ENCODE measurements around a stretch of chr6.

DNA sequence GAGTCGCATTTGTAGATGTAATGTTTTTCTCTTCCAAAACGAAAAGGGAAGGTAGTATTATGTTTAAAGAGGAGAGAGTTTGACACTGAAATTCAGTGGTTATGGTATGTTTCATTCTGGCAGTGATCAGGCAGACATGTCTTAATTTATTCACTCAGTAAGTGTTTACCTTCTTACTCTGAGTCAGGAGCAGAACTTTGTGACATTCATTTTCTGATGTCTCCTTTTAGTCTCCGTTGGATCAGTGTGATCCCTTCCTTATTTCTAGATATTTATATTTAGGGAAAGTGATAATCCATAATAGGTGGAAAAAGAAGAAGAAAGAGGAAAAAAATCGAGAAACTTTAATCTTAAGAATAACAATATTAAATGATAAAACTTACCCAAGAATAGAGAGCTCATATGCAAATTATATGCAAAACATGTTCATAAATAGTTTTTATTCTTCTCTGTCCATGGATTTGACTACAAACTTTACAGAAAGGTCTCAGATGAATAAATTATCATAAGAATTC lies 11.9 kb downstream of the MYB start:
- PRO-cap, 4 experiments, result no peak in any of the 4 experiments
- RAMPAGE, long total RNA, 4 experiments, result no peak in any of the 4 experiments

- PRO-cap, 4 experiments, result no peak in any of the 4 experiments
- RAMPAGE, long total RNA, 4 experiments, result no peak in any of the 4 experiments
These were observed 30.3 kb downstream of the MYB start for GRCh38 chr6:135211059-135212218.

- PRO-cap, 4 experiments, result no peak in any of the 4 experiments
- RAMPAGE, long total RNA, 4 experiments, result no peak in any of the 4 experiments
These were observed 139.5 kb downstream of the AHI1 start for GRCh38 chr6:135357947-135358499.

DNA sequence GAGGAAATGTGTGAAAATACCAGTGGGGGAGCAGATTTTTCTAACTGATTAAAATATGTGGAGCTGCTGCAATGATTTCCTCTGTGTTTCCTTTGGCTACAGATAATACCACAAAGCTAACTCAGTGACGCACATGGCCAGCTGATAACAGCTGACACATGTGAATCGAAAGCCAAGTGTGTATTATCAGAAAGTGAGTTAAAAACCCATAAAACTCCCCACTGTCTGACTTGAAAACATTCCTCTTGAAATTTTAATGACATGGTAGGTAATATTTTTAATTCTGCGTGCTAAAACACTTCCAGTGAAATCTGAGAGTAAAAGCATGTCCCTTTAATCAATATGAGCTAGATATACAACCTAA lies 70.9 kb upstream of the AHI1 start:
- PRO-cap, 4 experiments, result no peak in any of the 4 experiments
- RAMPAGE, long total RNA, 4 experiments, result no peak in any of the 4 experiments

DNA sequence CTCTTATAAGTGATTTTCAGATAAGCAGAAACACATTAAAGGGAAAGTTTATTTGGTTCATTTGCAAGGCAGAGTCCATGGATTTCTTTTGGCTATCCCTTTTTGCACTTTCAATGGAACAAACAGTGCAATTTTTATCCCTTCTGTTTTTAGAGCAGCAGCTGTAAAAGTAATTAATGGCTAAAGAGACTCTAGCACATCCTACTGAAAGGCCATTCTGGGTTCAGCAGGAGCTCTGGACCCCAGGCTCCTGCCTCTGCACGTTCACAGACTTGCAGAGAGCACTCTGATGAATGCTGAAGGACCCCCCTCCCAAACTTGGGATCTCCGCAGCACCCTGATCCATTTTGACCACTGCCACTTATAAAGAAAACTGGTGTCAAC lies 40.3 kb upstream of the PDE7B start:
- PRO-cap, 4 experiments, result no peak in any of the 4 experiments
- RAMPAGE, long total RNA, 4 experiments, result no peak in any of the 4 experiments

DNA sequence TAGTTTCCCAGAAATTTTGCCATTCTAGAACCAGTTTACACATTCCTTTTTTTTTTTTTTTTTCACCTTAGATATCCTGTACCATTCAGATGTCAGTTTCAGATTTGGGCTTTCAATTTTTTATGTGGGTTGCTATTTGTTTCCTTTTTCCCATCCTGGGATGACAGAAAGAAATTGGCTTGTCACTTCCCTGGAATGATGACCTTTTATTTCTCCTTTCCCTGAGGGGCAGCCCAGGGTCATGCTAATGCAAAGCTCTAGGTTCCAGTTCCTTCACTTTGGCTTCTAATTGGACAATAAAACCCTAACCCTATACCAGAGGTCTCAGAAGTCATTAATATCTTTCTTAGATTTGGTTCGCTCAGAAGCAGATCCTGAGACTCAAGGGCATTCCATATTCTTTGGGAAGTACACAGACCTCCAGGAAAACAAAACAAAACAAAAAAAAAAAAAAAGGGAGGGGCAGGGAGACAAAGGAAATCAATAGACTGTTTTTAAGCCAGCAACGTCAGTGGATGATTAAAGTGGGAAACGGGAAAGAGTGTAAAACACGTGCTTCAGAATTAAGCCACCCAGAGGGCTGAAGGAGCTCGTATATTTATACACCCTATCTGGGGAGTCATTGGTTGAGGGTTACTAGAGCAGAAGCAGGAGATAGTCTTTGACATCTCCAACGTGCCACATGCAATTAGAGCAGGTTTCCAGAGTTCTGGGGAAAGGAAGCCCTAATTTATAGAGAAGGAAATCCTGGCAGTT lies 26.0 kb downstream of the PDE7B start:
- PRO-cap, 4 experiments, result no peak in any of the 4 experiments
- RAMPAGE, long total RNA, 4 experiments, result no peak in any of the 4 experiments

DNA sequence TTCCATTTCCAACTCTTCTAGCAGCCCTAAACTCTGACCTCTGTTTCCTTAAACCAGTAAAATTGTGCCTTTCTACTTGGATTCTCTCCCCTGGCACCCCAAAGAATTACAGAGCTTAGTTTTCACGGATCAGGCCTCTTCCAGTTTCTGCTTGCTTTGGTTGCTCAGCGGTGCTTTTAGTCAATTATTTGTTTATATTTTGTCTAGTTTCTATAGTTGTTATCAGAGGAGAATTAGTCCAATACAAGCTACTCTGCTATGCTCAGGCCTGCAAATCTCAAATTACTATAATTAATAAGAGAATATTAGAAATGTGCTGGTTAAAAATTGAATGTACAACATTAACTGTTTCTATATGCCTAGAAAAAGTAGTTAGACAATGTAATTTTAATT lies 55.8 kb downstream of the PDE7B start:
- PRO-cap, 4 experiments, result no peak in any of the 4 experiments
- RAMPAGE, long total RNA, 4 experiments, result no peak in any of the 4 experiments

GRCh38 chr6:136253096-136254492 lies 3.5 kb upstream of the MTFR2 start:
- PRO-cap, 4 experiments, result peak in 1 of 4 experiments; most common minus-strand start chr6:136253753 (in 1)
- RAMPAGE, long total RNA, 4 experiments, result no peak in any of the 4 experiments

GRCh38 chr6:136288617-136289520 lies 777 bp downstream of the BCLAF1 start:
- PRO-cap, 4 experiments, result peak in 4 of 4 experiments; most common plus-strand start chr6:136289443 (in 4); most common minus-strand start chr6:136289315 (in 3)
- RAMPAGE, long total RNA, 4 experiments, result no peak in any of the 4 experiments

GRCh38 chr6:136289521-136289731 lies 220 bp downstream of the BCLAF1 start:
- PRO-cap, 4 experiments, result no peak in any of the 4 experiments
- RAMPAGE, long total RNA, 4 experiments, result no peak in any of the 4 experiments

DNA sequence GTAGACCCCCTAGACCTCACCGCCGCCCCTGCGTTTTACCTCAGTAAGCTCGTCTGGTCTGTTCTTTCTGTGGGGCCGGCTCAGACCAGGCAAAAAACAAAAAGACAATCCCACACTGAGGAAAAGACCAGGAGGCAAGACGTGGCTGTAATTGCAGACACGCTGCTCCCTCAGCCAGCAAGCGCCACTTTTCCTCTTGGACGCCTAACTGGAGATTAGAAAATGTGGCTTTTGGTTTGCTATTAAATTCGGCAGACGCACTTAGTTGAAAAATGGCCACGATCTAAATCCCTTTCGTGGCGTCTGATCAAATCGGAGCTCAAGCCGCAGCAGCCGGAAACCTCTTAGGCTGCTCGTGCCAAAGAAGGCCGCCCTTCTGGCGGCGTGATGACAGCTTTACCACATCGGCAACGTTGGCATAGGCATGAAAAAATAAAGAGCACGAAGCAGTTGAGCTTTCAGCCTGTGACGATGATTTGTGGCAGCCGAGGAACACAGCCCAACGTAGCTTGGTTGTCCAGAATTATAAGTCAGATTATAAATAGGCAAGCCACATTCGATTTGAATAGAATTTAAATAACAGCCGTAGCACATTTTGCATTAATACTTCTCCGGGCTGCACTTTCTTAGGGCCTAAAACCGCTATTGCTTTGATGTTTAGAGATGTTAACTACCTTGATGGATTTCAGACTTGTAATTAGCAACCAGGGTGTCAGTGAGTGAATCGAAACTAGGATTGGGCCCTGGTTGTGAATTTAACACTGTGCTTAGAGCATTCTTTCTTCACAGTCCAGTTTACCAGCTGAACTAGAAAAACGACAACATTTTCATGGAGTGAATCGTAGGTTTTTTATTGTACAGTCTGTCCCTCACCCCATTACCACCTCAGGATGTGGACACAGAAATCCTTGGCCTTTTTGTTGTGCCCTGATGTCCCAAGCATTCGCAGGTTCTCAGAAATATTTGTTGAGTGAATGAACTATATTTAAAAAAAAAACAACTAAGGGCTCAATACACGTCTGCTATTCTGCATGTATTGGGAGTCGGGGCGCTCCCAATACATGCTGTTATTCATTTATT lies 809 bp upstream of the BCLAF1 start:
- PRO-cap, 4 experiments, result peak in 4 of 4 experiments; most common plus-strand start position 310 of the sequence (in 3); most common minus-strand start position 305 of the sequence (in 3)
- RAMPAGE, long total RNA, 4 experiments, result no peak in any of the 4 experiments

- PRO-cap, 4 experiments, result no peak in any of the 4 experiments
- RAMPAGE, long total RNA, 4 experiments, result no peak in any of the 4 experiments
These were observed 71.2 kb upstream of the BCLAF1 start for GRCh38 chr6:136360802-136361387.

GRCh38 chr6:136427012-136427377 lies 123.2 kb downstream of the MAP7 start:
- PRO-cap, 4 experiments, result no peak in any of the 4 experiments
- RAMPAGE, long total RNA, 4 experiments, result no peak in any of the 4 experiments

DNA sequence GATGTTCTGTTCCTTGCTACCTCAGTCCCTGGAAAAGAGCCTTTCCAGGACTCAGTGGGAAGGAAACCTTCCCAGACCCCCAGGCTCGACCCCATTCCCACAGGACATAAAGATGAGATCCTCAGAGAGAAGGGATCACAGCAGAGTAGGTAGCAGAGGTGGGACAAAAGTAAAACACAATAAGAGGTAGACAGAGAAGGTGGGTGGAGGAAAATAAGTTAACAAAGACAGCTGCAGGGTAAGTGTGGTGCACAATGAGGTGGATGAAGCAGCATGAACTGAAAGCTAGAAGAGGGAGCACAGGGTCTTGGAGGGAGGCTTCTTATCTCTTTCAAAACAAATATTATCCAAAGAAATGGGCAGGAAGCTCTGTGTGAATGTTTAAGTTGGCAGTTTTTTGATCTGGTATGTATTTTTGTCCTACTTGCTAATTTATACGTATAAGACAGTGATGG lies 14.0 kb upstream of the MAP7 start:
- PRO-cap, 4 experiments, result no peak in any of the 4 experiments
- RAMPAGE, long total RNA, 4 experiments, result no peak in any of the 4 experiments

GRCh38 chr6:136720183-136720923 lies 71.9 kb downstream of the MAP3K5 start:
- PRO-cap, 4 experiments, result no peak in any of the 4 experiments
- RAMPAGE, long total RNA, 4 experiments, result no peak in any of the 4 experiments

GRCh38 chr6:137043746-137044828 lies 678 bp downstream of the IL20RA start:
- PRO-cap, 4 experiments, result no peak in any of the 4 experiments
- RAMPAGE, long total RNA, 4 experiments, result no peak in any of the 4 experiments

- PRO-cap, 4 experiments, result peak in 2 of 4 experiments; most common plus-strand start chr6:137103267 (in 1); most common minus-strand start chr6:137103139 (in 2)
- RAMPAGE, long total RNA, 4 experiments, result no peak in any of the 4 experiments
These were observed 58.3 kb upstream of the IL20RA start for GRCh38 chr6:137102932-137103528.

DNA sequence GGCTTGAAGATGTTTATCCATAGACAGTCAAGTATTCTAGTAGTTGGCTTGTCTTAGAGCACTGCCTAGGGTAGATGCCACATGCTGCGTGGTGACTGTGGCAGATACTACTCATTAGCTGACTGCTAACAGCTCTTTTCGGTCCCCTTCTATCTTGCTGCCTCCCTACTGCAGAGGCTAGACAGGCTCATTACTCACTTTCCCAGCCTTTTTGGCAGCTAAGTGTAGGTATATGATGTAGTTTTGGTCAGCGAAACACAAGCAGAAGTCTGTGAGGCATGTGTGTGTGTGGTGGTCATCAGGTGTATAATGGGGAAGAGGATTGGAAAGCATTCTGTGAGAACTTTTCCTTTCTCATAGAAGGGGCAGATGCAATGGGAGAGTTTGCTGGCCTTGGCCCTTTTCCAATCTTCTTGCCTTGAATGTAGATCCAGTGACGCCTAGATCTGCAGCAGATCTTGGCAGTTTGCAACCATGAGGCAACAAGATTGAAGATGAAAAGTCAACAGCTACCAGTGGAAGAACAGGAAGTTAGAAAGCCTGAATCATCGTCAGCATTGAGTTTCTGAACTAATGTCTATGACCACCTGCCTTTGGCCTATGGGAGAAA lies 4.4 kb upstream of the IFNGR1 start:
- PRO-cap, 4 experiments, result peak in 3 of 4 experiments; most common plus-strand start position 360 of the sequence (in 1); most common minus-strand start position 151 of the sequence (in 2)
- RAMPAGE, long total RNA, 4 experiments, result start-site peak on the minus strand in 2 of 4 experiments, centred at positions 190 to 479 of the sequence, 5 to 16 reads per replicate

GRCh38 chr6:137389109-137389590 lies 105.0 kb downstream of the OLIG3 start:
- PRO-cap, 4 experiments, result no peak in any of the 4 experiments
- RAMPAGE, long total RNA, 4 experiments, result no peak in any of the 4 experiments

- PRO-cap, 4 experiments, result peak in 4 of 4 experiments; most common plus-strand start chr6:137722859 (in 4)
- RAMPAGE, long total RNA, 4 experiments, result no peak in any of the 4 experiments
These were observed 144.4 kb upstream of the TNFAIP3 start for GRCh38 chr6:137722680-137723018.

Measured in spleen (tissue), 7 donors.